Measurements from ENCODE around the genes SCYGR3, SCYGR7 and SPHKAP.

- PRO-cap: no peak
Measured at GRCh38 chr2:227555982-227557177, 42.3 kb upstream of the SCYGR2 start.

DNA sequence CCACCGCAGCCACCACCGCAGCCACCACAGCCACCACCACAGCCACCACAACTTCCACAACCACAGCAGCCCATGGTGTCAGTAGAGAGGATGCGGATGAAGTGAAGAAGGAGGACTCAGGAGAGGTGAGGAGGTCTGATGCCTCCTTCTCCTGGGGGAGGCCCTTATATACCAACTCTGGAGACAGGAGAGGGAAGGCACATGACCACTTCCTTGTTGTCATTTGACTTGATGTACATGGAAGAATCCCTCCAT is at the start of gene SCYGR3:
Gene SCYGR3 (minus strand): TSS at position 74 of the 255 bp plus-strand sequence.
- PRO-cap: no peak

- PRO-cap: no peak
Measured at GRCh38 chr2:227728041-227728426, at the start of gene SCYGR7. Gene SCYGR7, plus strand, starts transcription at chr2:227728335.

- PRO-cap: no peak
Measured at GRCh38 chr2:227863957-227864442, 7.4 kb upstream of the DAW1 start.

DNA sequence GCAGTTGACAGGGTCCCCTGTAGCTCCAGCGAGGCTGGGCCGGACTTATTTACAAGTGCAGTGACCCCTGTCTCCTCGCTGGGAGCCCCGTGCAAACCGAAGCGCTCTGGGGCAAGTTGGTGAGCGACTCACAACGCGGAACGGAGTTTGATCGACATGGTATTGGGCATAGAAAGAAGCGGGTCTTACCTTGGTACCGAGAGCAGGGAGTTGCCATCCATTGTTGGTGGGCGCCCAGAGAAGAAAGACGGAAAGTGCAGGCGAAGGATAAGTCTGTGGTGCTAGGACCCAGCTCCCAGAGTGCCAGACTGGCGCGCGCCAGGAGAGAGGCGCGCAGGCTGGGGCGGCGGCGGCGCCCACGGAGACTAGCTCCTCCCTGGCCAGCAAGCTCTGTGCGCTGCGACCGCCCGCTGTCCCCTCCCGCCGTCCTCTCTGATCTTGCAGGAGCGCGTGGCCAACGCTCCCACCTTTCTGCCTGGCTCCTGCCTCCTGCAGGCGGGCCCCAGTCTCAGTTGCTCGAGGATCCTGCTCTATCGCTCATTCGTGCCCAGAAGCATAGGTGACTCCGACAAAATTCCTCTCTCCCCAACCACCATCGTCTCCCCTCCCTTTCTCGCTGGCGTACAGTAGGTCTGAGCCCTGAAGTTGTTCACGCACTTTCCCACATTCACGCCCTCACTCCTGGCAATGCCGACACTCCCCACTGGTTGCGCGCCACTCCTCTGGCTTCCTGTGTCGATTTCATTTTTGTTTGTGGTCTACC is at the start of gene SPHKAP:
Gene SPHKAP (minus strand): TSS at position 310 of the 763 bp plus-strand sequence.
- PRO-cap: no peak

DNA sequence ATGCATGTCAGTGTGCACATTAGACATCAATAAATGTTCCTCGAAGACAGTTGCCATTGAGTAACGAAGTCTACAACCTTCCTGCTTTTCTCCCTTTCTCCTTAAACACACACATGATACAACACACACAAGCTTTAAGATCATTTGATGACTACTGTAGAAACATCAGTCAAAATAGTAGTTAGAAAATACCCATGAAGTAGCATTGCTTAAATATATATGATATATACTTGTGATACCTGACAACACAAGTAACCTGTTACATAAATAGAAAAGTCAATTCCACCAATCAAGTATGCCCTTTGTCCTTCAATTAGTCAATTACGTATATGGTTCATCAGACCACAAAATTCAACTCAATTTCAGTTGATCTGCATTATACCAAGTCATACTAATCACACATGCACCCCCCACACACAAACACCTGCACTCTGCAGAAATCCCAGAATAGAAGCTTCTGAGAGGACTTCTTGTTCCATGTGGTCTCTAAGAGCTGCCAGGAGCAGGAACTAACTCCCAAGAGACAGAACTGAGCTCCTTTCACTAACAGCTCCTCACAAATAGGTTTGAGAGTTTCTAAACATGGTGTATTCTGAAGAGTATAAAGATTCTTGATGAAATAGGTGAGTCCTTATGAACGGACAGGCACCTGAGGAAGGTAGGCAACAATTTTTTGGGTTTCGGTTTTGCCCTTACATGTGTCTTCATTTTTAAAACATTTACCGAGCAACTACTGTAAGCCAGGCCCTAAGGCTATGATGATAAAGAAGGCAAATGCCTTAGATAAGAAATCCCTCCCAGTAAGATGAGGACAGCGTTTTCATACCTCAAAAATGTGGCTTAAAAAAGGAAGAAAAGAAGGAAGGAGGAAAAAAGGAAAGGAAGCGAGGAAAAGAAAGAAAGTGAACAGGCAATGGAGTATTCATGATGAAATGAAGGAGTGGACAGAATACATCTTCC is 183.2 kb downstream of the PID1 start:
- PRO-cap: no peak

GRCh38 chr2:229116788-229117266 is 154.3 kb downstream of the PID1 start:
- PRO-cap: no peak

DNA sequence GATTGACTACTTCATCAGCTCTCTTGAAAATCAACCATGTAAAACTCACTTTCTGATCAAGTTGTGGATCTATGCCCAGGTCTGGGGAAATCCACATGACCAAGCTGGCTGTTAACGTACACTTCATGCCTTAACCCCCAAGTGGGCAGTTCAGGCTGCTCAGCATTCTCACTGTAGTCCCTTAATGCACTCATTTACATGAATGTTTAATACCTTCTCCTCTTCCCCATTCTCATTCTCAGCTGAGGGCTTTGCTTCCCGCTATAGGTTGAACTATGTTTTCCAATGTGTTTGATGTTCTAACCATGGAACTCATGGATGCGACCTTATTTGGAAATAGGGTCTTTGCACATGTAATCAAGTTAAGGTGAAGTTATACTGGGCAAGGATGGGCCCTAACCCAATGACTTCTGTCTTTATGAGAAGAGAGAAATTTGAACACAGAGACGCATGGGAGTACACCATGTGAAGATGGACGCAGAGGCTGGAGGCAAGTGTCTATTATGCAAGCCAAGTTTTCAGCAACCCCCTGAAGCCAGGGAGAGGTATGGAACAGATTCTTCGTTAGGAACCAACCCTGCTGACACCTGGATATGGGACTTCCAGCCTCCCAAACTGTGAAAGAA is 88.3 kb downstream of the PID1 start:
- PRO-cap: no peak

- PRO-cap: no peak
Measured at GRCh38 chr2:229193118-229193686, 77.9 kb downstream of the PID1 start.

GRCh38 chr2:229273622-229273951 is 2.5 kb upstream of the PID1 start:
- PRO-cap: no peak

DNA sequence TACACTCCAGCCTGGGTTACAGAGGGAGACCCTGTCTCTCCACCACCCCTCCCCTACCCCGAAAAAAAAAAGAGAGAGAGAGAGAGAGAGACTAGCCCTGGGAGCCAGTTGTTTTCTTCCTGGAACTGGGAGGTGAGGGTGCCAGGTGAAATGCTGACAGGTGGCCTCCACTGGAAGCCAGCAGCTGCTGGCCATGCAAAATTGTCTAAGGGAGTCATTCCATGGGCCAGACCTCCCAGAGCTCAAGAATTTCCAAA is 68.4 kb upstream of the PID1 start:
- PRO-cap: no peak

DNA sequence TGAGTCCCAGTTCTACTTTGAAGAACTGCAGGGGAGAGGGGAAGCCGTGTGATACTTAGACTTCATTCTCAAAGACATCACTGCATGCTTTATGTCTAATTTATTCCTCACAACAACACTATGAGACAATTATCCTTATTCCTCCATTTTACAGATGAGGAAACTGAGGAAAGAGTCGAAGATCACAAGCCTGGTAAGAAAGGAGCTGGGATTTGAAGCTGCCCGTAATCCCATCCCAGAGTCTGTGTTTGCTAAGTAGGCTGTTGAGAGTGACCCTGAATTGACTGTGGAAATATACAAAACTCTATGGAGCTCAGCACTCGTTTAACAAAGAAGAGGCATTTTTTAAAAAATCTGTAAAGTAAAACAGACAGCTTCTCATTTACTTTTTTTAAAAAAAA is 136.7 kb upstream of the PID1 start:
- PRO-cap: no peak

- PRO-cap: no peak
Measured at GRCh38 chr2:229920174-229920850, 1.5 kb downstream of the TRIP12 start.

DNA sequence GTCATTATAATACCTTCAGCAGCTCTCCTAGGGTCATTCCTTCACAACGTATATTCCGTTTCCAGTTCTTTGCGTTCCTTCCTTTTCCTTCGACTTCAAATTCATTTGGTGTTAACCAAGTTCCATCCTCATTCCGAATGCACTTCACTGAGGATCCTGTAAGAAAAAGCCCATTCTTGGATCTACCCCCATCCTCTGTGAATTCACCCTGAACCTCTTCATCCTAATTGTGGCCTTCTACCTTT is 42.3 kb downstream of the SP110 start:
- PRO-cap: no peak

GRCh38 chr2:230203167-230203777 is 16.5 kb downstream of the SP110 start:
- PRO-cap: no peak

DNA sequence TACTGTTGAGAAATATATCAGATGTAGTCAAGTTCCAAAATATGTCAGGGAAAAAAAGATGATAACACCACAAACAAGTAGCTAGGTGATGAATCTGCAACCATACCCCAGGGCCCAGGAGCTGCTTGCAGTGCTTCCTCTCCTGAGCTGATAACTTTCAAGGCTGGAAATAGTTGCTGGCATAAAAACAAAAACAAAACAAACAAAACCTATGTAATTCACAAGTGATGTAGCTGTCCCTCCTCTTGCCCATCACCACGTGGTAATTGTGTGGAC is 82.6 kb downstream of the SP100 start:
- PRO-cap: no peak

GRCh38 chr2:230520071-230521105 is 104.4 kb downstream of the SP100 start:
- PRO-cap: no peak

DNA sequence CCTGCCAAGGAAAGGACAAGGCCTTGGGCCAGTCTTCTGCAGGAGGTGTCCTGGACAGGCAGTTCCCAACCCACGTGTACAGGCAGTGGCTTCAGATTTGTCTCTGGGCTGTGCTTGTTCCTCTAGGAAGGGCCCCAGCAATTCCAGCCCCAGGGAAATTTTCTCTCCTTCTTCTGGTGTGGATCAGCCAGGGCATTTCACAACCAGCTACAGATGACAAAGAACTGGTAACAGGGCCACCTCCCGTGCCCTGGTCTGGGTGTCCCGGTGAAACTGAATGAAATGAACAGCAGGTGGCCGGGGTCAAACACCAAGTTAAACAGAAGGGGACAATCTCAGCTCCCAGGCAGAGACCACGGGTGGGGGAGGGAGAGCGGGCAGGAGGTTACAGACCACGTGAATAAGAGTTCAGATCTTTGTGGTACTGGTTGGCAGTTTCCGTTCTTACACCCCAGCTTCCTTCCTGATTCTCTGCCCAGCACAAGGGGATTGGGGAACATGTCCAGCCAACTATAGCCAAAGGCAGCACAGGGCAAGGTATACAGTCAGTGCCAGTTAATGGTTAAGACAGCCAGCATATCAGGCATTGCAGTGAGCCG is 52.1 kb upstream of the CAB39 start:
- PRO-cap: no peak

- PRO-cap: no peak
Measured at GRCh38 chr2:230726585-230727084, 14.0 kb downstream of the CAB39 start.

- PRO-cap: unidirectional peak, plus-strand start at chr2:230867483
Measured at GRCh38 chr2:230866721-230867748, 2.3 kb downstream of the ITM2C start.